Placental epithelial cell (primary cell): Measurements from ENCODE around the genes H3C13, H3C14, SV2A and PLEKHO1.

- CAGE, long polyA plus RNA = no peak
Observed at GRCh38 chr1:149812874-149813862, at the start of gene H3C13. Gene H3C13, minus strand, starts transcription at chr1:149813693.

DNA sequence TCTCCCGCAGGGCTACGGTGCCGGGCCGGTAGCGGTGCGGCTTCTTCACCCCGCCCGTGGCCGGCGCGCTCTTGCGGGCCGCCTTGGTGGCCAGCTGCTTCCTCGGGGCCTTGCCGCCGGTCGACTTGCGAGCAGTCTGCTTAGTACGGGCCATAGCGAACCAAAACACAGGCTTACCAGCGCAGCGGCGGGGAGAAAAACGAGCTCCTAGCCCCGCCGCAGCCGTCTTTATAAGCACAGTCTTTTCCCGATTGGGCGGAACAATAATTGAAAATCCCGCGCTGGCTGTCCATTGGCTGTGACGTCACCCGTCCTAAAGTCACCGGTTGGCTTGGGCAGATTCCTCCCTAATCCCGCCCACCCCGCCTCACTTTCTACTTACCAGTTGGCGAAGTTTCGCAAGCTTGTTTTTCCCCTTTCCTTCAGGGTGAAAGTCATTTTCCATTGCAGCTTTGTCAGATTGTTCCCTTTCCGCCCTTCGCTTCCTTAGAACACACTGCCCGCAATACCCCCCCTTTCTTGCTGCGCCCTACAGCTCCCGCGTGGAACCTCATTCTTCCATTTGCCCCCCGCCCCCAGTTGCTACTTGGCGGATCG lies at the start of gene H3C14:
H3C14 (minus strand) TSS at position 205 of the 597 bp plus-strand sequence.
- CAGE, long polyA plus RNA = no peak

GRCh38 chr1:149884013-149884510 lies 2.4 kb downstream of the H2BC21 start:
- CAGE, long polyA plus RNA = no peak

- CAGE, long polyA plus RNA = no peak
Observed at GRCh38 chr1:149917521-149918063, at the start of gene SV2A. Gene SV2A, minus strand, starts transcription at chr1:149917844.

DNA sequence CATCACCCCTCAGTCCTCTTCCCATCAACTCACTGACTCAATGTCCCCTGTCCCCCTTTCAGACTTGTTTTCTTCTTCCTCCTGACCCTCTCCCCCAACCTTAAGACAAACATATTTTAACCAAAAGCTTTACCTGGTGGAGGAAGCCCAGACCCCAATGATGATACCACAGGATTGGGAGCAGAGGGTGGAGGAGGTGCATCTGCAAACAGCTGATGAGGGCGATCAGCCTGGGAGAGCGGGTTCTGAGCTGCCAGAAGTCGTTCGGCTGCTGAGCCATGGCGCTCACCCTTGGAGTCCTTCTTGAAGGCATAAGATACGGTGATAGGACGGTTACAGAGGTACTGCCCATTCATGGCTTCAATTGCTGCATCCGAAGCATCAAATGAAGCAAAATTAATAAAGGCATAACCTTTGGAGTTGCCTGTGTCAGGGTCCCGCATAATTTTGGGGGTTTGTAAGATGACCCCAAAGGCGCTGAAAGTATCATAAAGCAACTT lies 1.3 kb downstream of the SF3B4 start:
- CAGE, long polyA plus RNA = no peak

GRCh38 chr1:149956050-149957207 lies 19.8 kb upstream of the MTMR11 start:
- CAGE, long polyA plus RNA = no peak

DNA sequence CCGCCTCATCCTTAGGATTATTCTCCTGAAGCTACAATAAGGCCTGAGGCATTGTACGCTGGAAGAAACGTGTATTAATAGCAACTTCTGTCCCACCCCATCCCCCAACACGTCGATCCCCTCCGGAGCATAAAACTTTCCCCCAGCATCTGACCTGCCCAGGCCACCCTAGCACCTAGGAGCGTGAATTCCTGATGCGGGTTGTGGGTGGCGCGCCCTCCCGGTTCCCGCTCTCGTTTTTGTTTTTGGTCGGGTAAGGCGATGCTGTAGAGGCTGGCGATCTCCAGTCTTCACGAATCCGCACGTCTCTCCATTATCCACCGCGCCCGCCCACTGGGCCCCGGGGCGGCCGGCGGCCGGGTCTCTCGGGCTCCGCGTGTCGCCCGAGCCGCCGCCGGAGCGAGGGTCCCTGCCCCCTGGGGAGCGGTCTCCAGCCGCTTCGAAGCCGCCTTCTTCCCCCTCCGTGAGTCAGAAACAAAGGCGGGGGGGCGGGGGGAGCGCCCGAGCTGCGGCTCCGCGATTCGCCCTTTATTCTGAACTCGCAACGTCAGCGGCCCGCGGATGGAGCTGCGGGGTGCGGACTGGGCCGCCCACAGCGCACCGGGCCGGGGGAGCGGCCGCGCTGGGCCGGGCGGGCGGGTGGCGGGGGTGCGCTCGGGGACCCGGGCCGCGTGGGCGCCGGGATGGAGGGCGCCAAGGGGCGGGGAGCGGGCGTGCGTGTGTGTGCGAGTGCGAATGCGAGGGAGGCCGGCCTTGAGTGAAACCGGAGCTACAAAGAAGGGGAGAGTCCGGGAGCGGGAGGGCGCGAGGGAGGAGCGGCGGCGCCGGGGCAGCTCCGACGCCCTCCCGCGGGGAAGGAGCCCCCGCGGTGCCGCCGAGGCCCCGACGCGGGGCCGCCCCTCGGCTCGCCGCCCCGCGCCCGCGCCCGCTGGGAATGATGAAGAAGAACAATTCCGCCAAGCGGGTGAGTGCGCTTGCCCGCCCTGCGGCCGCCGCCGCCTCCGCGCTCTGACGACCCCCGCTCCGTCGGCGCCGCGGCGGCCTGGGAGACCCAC lies at the start of gene PLEKHO1:
PLEKHO1 (plus strand) TSS at position 593 of the 1,055 bp plus-strand sequence.
- CAGE, long polyA plus RNA = no peak

- CAGE, long polyA plus RNA = no peak
Observed at GRCh38 chr1:150182188-150182763, 32.6 kb downstream of the PLEKHO1 start.

- CAGE, long polyA plus RNA = no peak
Observed at GRCh38 chr1:150267831-150268188, 1.0 kb downstream of the APH1A start.

- CAGE, long polyA plus RNA = no peak
Observed at GRCh38 chr1:150307987-150308371, 13.4 kb upstream of the PRPF3 start.

- CAGE, long polyA plus RNA = no peak
Observed at GRCh38 chr1:150505357-150506029, 2.4 kb upstream of the ECM1 start.

- CAGE, long polyA plus RNA = no peak
Observed at GRCh38 chr1:150506496-150507223, 1.2 kb upstream of the ECM1 start.

- CAGE, long polyA plus RNA = no peak
Observed at GRCh38 chr1:150559620-150560416, 10.6 kb downstream of the ADAMTSL4 start.

DNA sequence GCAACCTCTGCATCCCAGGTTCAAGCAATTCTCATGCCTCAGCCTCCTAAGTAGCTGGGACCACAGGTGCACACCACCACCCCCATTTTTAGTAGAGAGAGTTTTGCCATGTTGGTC lies 12.5 kb downstream of the MCL1 start:
- CAGE, long polyA plus RNA = no peak

DNA sequence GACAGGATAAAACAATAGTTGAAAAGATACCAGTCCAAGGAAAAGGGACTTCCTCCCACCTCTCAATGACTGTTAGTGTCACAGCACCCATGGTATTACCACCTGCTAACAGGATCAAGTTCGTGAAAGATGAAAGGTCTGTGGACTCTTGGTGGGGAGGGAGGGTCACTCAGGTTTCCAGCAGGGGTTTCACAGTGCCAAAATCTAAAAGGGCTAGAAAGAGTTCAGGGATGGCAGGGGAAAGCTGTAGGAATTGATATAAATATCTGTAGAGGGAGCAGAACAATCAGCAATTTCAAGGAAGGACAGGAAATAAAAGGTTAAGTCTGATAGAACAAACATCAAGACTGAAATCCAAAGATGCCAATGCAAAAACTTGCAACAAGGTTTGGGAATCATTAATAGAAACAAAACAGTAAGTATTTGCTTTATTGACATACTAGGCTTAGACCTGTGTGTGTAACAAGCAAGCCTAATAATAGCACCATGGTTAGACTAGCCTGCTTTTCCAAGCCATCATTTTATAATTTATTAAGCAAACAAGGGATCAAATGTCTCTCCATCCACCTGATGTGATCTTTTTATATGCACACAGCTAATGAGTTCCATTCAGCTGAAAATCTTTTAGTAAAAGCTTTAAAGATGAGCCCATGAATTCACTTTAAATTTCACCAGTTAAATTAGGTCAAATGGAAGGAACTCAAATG lies 3.7 kb downstream of the MCL1 start:
- CAGE, long polyA plus RNA = no peak

DNA sequence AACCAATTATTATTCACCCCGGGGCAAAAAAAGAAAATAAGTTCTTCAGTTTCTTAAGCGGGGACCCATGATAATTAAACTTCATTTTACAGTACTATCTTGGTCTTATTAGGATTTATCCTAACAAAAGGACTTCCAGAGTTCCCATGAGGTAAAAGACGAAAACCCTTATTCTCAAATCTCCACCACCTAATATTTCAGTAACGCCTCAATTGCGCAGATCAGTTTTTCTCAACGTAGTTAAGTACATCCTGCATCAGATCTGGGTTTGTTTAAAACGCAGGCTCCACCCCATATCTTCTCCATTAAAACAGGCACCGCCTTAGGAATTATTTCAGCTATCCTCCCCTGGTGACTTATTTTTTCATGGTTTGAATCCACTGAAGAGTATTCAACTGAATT lies 1.8 kb downstream of the MCL1 start:
- CAGE, long polyA plus RNA = no peak

DNA sequence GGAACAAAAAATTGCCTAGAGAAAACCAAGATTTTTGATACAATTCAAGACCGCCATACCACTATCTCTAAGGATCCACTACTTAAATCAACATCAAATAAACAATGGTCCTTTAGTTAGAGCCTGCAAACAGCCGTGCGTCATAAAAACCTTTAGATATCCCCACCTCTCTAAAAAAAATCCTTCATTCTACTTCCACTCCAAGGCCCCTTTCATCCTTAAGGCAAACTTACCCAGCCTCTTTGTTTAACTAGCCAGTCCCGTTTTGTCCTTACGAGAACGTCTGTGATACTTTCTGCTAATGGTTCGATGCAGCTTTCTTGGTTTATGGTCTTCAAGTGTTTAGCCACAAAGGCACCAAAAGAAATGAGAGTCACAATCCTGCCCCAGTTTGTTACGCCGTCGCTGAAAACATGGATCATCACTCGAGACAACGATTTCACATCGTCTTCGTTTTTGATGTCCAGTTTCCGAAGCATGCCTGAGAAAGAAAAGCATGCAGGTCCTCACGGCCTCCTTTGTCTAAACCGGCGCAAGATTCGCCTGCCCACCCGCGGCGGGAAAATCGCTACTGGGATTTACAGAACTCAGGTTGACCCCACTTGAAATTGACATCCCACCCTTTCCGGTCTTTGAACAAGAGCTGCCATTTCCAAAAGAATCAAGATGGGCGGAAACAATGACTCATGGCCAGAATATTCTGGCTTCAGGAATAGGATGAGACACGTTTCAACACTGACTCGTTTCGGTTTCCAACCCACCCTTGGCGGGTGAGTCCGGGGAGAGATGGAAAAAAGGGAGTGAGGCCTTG lies 1.2 kb downstream of the MCL1 start:
- CAGE, long polyA plus RNA = no peak

DNA sequence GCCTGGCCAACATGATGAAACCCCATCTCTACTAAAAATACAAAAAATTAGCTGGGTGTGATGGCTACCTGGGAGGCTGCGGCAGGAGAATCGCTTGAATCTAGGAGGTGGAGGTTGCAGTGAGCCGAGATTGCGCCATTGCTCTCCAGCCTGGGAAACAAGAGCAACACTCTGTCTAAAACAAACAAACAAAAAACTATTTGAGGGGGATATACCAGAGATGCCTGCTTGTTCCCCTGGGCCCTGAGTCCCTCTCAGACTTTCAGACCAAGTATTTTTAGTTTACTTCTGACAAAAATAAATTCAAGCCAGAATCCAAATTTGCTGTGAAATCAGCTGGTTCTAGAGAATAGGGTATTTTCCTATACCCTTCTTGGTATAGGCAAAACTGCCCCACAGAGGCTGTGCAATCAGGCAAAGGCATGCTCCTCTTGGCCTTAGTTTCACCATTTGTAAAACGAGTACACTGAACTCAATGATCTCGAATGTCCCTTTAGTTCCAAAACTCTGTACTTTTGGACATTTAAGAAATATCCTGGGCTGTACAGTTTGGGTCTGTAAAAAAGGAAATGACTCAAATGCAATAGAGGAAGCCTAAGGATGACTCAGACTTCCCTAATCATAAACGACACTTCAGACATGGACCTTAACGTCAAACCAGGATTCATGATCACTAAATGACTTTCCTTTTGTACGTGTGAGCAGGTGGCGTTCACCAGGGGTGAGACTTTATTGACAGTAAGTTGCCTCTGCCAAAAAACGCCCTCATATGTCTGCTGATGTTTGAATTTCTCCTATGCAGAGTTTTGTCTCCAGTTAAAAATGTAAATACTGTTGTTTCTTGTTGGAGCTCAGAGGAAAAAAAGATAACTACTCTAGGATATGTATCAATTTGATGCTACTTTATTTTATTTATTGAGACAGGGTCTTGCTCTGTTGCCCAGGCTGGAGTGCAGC lies 16.1 kb downstream of the ENSA start:
- CAGE, long polyA plus RNA = no peak

DNA sequence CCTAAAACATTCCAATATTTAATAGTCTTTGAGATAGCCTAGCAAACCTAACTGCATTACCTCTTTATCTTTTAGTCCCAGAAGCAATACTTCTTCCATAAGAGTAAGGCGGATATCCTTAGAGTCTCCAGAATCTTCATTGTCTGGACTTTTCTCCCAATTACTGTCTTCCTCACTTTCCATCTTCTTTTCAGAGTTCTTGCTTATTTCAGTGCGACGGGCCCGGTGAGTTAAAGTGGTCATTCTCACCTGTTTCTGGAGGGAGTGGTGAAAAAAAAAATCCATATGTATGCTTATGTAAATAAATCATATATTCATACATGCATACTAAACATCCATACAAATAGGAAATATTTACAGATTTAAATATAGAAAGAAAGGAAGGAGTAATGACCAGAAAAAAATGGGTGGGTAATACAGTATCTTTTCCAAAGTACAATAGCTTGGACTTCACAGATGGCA lies 2.3 kb downstream of the GOLPH3L start:
- CAGE, long polyA plus RNA = no peak

- CAGE, long polyA plus RNA = no peak
Observed at GRCh38 chr1:150764495-150765221, 920 bp downstream of the CTSS start.